Cardiac septum (tissue), 1 donor: ENCODE measurements around a stretch of chr18.

DNA sequence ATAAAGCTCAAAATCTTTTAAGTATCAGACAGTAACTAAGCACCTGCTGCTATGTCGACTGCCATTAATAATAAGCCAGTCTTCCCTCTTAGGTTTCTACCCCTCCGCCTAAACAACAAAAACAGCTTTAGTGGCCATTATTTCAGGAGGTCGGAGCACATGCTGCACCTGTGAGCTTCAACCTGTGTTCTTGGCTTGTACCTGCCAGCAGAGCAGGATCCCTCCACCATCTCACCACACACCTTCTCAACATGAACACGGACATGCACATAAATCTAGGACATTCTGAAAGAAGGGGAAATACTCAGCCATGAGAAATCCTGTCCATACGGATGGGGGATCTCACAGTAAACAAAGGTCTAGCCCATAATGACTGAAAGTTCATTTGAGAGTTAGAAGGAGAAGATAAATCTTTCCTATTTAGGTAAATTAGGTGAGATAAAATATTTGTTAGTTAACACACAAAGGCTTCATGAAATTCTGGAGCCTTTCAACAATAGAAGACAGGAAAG is 3.7 kb downstream of the CYB5A start:
- PRO-cap = no peak

DNA sequence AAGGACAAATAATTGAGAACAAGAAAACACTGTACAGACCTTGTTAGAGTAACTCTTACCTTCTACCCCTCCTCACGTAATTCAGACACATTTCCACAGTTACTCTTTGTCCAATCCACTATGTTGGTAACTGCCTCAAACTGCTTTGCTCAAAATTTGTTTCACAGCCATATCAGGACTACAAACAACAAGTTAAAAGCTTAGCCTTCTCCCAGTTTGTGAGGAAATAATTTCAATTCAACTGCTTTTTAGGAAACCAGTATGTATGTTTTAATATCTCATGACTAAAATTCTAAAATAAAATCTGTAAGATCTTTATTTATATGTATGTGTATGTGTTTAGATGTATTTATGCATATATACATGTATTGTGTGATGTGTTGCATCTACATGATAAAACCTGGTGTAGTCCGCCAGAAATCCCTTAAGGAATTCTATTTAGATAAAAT is 8.9 kb upstream of the CYB5A start:
- PRO-cap = no peak

DNA sequence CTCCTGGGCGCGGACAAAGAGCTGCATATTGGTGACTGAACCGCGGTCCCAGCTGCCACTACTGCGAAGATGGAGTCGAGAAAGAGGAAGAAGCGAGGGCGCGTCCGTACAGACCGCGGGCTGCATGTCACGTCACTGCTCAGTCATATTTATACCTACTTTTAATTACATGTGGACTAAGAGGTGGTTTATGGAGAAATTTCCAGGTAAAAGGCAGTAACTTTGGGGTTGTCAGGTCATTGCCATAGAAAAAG is 66.9 kb downstream of the DIPK1C start:
- PRO-cap = unidirectional peak, minus-strand start at position 140 of the sequence

DNA sequence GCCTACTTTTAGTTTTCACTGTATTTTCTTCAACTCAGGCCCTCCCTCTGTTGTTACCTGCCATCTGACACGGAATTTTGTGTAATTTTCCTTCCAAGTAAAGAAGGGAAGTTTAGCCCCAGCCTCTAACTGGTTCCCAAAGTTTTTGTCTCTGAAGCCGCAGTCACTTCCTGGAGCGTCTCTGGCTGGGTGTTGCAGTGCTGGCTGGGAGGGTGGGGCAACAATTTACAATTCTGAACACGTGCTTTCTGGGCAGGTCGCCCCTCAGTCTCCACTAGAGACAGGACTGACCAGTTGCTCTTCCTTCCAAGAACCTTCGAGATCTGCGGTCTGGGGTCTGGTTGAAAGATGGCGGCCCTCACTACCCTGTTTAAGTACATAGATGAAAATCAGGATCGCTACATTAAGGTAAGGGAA is 3.5 kb downstream of the CNDP2 start:
- PRO-cap = bidirectional peak, plus-strand start at position 319 of the sequence, minus-strand start at position 165 of the sequence

GRCh38 chr18:74500309-74501036 is 4.3 kb downstream of the CNDP2 start:
- PRO-cap = no peak

DNA sequence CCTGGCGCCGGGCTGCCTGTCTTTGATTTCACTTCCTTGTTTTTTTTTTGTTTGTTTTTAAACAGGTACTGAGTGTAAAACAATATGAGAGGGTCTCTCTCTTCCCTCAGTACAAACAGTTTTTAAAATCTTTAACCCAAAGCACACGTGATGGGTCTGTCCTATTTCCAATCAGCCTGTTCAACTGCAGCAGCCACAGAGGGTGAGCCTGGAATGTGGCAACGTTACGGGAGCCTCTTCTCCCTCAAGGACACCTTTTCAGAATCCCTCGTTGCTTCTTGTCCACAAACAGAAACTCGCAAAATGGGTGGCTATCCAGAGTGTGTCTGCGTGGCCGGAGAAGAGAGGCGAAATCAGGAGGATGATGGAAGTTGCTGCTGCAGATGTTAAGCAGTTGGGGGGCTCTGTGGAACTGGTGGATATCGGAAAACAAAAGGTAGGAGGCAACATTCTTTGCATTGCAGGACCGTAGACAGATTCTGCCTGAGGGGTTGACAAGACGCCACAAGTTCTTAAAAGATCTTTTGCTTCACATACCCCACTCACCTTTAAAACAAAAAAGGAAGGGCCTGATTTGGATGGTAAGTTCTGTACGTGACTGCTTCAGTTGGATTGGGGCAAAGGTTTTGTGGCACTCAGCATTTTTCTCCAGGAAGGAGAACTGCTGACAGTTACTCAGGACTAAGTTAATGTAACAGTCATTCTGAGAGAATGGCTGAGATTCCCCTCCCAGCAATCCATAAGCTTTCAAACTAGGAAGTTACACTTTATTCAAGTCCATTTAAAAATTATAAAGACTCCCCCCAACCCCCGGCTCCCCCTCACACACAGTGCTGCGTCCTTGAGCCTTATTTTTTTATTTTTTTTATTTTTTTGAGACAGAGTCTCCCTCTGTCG is 5.1 kb downstream of the CNDP2 start:
- PRO-cap = no peak

GRCh38 chr18:74517264-74517889 is 16.9 kb upstream of the CNDP1 start:
- PRO-cap = no peak

DNA sequence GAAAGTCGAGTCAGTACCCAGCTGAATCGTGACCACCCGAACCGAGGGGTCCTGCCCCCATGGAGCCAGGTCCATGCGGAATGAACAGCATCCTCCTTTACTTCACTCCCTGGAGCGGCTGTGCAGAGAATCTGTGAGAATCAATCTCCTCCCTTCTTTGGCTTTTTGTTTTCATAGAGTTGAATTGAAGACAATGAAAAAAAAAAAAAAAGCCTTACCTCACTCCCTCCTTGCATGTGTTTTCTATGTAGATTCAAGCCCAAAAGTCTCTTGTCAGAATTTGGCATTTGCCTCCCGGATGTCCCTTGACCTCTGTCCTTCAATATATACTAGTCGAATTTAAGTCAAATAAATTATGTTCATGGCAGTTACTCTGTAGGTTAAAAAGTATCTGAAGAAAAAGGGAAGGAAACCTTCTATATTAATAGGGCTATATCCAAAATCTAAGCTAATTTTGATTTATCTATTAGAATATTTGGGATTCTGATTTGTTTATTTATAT is 162.3 kb downstream of the PTGR3 start:
- PRO-cap = no peak

DNA sequence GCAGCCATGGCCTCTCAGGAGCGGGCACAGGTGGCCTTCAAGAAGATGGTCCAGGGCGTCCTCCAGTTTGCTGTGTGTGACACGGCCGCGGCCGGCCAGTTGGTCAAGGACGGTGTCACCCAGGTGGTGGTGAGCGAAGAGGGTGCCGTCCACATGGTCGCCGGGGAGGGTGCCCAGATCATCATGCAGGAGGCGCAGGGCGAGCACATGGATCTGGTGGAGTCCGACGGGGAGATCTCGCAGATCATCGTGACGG is 145.1 kb downstream of the PTGR3 start:
- PRO-cap = no peak

GRCh38 chr18:75161518-75162216 is 47.3 kb downstream of the PTGR3 start:
- PRO-cap = no peak

GRCh38 chr18:75350429-75350979 is 77.0 kb downstream of the SMIM21 start:
- PRO-cap = no peak

DNA sequence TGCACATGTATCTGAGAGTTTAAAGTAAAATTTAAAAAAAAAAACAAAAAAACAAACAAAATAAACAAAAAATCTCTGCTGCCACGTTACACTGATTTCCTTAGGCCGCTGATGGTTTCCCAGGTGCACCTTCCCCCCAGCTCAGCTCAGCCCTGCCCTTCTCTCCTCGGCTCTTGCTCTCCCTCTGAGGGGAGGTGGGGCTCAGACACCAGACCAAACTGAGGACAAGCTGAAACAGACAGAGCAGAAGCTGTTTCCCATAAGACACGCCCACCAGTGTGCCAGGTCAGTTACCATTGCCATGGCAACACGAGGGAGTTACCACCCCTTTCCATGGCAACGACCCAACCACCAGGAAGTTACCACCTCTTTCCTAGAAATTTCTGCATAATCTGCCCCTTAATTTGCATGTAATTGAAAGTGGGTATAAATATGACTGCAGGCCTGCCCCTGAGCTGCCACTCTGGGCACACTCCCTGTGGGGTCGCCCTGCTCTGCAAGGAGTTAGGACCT is 120.8 kb upstream of the SMIM21 start:
- PRO-cap = no peak

- PRO-cap = no peak
These were observed 227.5 kb upstream of the SMIM21 start for GRCh38 chr18:75655096-75655345.

- PRO-cap = no peak
These were observed 430.1 kb downstream of the ZNF516 start for GRCh38 chr18:76064956-76065329.

- PRO-cap = no peak
These were observed 344.3 kb downstream of the ZNF516 start for GRCh38 chr18:76150808-76151126.

- PRO-cap = no peak
These were observed 235.3 kb downstream of the ZNF516 start for GRCh38 chr18:76259604-76260287.

DNA sequence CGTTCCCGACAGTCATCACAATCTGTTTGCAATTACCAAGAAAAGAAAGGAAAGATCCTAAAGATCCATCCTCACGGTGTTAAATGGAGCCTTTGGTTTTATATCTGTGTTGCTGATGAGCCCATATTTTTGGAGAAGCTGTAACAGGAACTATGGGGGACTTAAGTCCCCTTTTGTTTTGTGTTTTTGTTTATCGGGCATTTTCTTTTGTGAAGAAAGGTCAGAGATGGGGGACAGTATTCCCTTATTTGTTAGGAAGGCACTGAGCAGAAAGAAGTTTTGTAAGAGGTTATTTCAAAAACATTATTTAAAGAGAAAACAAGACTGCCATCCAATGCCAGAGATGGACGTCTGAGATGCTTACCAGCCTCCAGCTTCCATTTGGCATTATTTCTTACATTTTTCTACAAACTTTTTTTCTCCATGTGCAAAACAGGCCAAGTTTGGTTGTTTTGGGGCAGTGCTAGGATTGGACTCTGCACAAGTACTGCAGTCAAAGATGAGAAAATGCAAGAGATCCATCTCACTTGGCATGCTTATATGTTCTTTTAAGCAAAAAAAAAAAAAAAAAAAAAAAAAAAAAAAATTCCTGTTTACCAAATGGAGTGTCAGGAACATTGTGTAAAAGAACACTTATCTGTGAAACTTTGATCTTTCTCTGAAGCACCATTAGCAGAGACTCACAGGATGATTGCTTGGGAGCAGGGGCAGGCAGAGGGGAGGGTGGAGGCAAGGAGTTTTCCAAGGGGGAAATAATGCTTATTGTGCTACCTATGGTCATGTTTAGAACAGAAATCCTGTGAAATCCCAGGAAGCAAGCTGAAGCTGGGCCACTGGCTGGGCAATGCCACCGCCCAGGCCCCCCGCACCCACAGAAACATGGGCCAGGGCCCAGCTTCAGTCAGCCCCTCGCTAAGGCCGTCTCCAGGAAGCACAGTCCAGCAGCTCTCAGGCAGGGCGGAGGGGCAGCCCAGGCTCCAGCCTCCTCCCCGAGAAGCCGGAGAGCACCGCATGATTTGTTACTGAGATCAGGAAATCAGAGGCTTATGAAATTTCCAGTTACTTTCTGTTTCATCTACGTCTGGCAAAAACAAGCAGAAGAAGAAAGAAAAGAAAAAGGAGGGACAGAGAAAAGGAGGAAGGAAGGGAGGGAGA is 229.6 kb downstream of the ZNF516 start:
- PRO-cap = no peak

DNA sequence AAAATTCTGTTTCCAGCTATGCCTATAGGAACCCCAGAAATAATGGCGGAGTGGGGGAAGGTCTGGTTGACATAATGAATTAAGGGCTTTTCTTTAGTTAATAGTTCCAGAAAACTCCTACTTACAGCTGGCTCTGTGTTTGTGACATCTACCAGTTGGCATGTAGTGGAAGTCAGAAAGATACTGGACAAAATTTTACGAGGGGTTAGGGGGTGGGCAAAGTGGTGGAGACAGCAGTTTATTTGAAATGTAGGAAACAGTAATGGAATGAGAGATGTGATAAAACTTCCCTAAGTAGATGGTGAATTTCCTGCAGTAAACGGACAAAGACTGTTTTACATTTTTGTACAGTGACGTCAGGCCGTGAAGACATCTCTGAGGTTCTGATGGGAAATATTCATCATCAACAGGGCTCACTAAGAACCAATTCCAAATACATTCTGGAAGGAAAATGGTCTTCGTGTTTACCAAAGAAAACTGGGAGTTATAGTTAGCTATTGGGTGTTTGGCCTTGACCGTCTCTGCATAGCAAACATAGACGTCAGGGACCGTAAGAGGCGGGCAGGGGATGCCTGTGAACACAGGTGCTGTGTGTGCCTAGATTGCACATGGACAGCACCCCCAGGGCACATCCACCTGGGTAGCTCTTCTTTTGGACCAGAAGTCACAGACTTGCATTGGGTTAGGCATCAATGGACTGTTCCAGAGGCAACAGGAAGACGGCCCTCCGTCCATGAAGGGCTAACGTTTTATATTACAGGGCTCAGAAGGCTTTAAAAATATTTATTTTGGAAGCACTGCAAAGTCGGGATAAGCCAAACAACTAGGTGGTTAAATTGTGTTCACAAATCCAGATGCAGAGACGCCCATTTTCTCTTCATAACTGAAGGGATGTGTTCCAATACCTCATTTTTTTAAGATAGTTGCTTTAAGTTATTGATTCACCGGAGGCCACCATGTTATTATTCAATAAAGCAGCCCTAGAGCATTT is 131.4 kb downstream of the ZNF516 start:
- PRO-cap = no peak

DNA sequence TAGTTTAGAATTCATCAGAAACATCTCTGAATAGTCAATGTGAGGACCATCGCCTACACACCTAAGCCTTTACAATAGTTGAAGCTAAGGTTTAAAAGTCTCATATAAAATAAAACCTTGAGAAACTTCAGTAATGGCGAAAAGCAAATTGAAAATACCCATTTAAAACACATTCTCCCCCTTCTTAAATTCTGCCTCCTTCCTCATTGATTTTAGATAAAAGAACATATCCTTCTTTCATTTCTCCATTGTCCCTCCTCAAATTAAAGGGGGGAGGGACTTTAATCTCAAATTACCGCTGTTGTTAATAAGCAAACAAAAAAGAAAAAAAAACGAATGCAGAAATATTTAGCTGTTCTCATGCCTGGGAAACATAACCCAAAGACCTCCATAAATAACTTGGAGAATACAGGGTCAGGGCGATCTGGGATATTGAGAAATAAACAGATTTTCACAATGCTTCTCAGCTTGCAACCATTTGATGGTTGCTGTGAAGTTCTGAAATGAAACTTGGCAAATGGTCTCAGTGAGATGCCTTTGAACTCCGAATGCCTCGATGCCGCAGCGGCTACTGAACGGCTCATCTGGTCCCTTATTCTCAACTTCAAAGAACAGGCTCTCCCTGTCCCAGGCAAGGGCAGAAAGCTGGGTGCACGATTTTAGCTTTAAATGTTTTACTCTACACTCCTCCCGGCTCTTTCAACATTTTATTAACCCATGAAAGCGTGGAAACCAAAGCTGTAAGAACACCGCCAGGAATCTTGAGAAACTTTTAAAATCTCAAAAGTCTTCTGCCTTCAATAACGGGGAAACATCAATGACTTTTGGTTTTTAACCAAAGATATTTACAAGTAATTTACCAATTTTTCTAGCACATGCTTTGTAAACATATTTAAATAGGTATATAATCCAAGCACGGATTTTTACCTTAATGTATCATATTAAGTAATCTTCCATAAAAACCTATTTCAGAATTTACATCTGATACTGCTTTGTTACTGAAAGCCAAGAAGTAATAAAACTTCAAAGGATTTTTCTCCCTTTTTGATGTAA is 78.1 kb downstream of the ZNF516 start:
- PRO-cap = no peak

DNA sequence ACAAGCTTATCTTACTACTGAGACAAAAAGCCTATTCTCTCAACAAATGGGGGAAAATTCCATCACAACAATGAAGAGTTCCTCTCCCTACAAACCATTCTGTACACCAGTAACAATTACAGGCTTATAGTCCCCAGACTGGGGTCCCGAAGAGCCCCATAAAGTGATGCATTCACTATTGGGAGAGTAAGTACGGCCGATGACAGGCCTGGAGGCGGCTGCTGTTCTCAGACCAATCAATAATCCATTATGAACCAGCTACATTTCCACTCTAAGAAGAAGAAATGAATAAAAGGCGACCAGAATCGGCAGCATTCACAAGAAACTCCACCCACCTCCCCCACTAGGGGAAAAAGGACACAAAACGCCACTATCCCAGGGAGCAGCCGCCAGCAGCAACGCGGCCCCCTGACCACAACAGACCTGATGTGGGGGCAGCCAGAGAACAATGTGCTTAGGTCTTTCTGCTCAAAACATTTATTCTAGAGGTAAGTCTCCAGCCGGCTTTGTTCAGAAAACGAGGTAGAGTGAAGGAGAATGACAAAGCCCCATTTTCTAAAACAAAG is 43.2 kb downstream of the ZNF516 start:
- PRO-cap = no peak